Upper lobe of left lung (tissue), 5 donors: ENCODE measurements around a stretch of chr2.

- PRO-cap, 2 experiments: no peak in any of the 2 experiments
- RAMPAGE, long total RNA, 4 experiments: no peak in any of the 4 experiments
These were observed 207.7 kb downstream of the TNS1 start for GRCh38 chr2:217795060-217795608.

GRCh38 chr2:217829343-217829542 lies 173.6 kb downstream of the TNS1 start:
- PRO-cap, 2 experiments: no peak in any of the 2 experiments
- RAMPAGE, long total RNA, 4 experiments: no peak in any of the 4 experiments

DNA sequence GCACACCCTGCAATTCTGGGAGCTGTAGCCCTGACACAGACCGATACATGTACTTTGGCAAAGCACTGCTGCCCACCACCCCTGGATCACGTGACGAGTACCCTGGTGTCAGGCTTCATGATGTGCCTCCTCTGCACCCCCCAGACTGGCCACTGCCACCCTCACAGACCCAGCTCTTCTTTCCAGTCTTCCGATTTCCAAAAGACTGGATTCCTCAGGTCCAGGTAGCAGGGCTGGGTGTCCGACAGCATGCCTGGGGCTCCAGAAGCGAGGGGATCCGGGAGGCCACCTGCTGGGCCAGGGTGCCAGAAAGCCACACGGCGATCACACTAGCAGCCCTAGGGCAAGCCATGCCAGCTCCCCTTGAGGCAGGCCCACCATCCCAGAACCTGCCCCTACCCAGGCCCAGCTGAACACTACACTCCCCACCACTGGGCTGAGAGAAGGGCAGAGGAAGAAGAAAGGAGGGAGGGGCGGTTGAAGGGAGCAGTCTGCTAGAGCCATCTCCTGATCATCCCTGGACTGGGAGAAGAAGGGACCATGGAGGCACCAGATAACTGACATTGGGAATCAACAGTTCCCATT lies 163.1 kb downstream of the TNS1 start:
- PRO-cap, 2 experiments: no peak in any of the 2 experiments
- RAMPAGE, long total RNA, 4 experiments: no peak in any of the 4 experiments

GRCh38 chr2:217884763-217885161 lies 118.0 kb downstream of the TNS1 start:
- PRO-cap, 2 experiments: no peak in any of the 2 experiments
- RAMPAGE, long total RNA, 4 experiments: no peak in any of the 4 experiments

DNA sequence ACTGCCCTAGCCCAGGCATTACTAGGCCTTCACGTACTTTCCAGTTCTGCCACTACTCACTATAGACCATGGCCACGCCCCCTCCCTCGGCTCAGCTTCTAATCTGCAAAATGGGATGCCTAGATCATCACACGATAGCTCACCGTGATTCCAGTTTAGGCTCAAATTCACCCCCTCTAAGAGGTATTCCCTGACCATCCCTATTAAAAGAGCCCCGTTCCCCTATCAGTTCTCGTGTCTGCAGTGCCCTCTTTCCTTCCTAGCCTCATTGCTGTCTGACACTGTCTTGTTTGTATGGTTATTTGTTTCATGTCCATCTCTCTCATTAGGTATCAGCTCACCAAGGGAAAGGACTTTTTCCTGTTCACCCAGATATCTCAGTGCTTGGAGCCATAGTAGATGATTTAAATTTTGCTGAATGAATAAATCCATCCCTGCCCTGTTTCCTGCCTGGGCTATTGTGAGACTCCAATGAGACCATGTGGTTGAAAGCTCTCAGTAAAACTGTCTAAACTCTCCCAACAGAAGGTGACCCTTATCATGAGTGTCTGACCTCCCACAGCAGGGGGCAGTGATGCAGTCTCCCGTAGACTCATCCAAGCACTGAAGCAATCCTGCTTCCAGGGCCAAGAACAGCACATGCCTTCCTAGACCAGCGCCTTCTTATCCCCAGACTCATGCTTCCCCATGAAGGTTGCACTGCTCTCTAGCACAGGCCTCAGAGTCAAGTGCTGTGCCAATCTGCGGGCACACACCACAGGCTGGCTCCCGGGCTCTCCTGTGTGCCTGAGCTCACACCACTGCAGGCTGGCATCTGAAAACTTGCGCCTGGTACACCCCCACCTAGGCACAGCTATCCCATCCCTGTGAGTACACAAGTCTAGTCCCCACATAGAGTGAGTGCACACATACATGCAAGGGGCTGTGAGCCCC lies 112.5 kb downstream of the TNS1 start:
- PRO-cap, 2 experiments: no peak in any of the 2 experiments
- RAMPAGE, long total RNA, 4 experiments: no peak in any of the 4 experiments

GRCh38 chr2:217899230-217900647 lies 103.1 kb downstream of the TNS1 start:
- PRO-cap, 2 experiments: no peak in any of the 2 experiments
- RAMPAGE, long total RNA, 4 experiments: no peak in any of the 4 experiments

GRCh38 chr2:217901631-217902459 lies 101.0 kb downstream of the TNS1 start:
- PRO-cap, 2 experiments: no peak in any of the 2 experiments
- RAMPAGE, long total RNA, 4 experiments: start-site peak on the minus strand in 4 of 4 experiments, at chr2:217901866-217902080 at its widest, 96 to 545 reads per replicate

DNA sequence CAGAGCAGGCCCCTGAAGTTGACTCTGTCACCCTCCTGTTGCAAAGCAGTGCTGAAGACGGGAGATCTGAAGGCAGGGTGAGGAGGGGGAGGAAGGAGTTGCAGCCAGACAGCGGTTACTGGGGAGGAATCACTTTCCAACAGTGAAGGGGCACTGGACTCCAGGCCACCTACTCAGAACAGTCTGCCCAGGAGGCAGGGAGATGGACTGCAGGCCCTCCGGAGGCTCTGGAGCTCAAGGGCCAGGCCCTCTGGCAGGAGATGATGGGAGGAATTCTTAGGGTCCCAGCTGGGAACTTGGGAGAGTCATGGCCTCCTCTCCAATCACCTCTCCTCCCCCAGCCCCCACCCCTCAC lies 67.7 kb downstream of the TNS1 start:
- PRO-cap, 2 experiments: no peak in any of the 2 experiments
- RAMPAGE, long total RNA, 4 experiments: no peak in any of the 4 experiments

GRCh38 chr2:217936125-217936662 lies 66.6 kb downstream of the TNS1 start:
- PRO-cap, 2 experiments: no peak in any of the 2 experiments
- RAMPAGE, long total RNA, 4 experiments: no peak in any of the 4 experiments

- PRO-cap, 2 experiments: no peak in any of the 2 experiments
- RAMPAGE, long total RNA, 4 experiments: no peak in any of the 4 experiments
These were observed 42.5 kb downstream of the TNS1 start for GRCh38 chr2:217960153-217960826.

DNA sequence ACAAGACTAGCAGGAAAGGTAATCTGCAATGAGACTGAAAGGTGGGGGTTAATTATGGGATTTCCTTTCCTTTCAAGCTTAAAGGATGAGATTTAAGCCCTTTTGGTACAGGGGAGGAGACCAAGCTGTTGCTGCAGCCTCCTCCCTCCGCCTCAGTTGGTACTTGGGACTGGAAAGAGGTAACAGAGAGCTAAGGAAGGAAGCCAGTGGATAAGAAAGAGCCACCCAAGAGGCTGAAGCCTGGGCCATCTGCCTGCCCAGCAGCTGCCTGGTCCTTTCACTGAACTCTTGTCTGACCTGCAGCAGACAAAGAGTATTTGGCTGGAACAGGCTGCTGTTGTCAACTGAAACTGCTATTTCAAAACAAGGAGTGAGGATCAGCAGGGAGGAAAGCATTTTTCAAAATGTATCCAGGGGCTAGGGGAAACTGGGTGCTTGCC lies 30.4 kb downstream of the TNS1 start:
- PRO-cap, 2 experiments: no peak in any of the 2 experiments
- RAMPAGE, long total RNA, 4 experiments: no peak in any of the 4 experiments

DNA sequence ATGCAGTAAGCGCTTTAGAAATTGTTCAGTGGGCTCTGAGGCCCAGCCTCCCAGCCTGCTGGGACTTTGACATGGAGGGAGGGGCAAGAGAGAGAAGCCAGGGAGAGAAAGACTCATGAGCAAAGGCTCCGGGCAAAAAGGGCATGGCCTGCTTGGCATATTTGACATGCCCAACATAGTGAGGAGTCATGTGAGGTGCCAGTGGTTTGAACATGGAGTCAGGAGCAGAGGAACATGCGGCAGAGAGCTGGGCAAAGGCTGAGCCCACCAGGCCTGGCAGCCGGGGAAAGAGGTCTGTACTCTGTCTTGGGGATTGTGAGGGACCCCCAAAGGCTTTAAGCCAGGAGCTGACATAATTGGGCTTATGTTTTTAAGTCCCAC lies 13.9 kb downstream of the TNS1 start:
- PRO-cap, 2 experiments: no peak in any of the 2 experiments
- RAMPAGE, long total RNA, 4 experiments: no peak in any of the 4 experiments

DNA sequence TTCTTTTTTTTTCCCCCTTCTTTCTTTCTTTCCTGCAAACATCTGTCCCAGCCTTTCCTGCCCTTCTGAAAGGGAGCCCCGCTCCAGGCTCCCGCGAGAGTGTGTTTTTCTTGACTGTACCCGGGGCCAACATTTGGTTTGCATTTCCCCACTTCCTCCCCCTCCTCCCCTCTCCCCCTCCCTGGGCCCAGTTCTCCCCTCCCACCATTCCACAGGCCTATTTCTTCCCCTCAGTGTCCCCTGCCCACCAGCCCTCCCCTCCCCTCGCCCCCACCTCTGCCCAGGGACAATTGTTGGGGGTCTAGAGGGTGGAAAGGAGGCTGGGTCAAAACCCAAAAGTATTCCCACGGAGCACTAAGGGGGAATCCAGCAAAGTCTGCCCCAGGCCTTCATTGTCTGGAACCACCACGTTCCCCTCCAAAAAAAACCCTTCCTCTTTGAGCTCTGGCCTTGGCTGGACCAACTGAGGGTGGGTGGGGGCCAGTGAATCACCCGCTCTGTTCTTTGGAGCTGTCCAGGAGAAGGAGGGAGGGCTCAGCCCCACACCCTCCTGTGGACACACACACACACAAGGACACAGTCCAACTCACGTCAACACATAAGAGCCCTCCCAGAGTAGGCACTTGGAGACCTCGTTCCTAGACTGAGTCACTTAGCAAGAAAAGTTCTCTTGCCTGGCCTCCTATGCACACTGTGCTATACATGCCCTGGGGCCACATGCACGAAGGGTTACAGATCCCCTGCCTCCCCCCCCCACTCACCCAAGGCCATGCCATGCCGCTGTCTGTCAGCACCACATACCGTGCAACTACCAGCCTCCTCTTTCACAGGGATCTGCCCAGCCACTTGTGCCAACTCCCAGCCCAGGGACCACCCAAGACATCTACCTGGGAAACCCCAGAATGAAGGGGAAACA lies 1.1 kb upstream of the TNS1 start:
- PRO-cap, 2 experiments: no peak in any of the 2 experiments
- RAMPAGE, long total RNA, 4 experiments: no peak in any of the 4 experiments

DNA sequence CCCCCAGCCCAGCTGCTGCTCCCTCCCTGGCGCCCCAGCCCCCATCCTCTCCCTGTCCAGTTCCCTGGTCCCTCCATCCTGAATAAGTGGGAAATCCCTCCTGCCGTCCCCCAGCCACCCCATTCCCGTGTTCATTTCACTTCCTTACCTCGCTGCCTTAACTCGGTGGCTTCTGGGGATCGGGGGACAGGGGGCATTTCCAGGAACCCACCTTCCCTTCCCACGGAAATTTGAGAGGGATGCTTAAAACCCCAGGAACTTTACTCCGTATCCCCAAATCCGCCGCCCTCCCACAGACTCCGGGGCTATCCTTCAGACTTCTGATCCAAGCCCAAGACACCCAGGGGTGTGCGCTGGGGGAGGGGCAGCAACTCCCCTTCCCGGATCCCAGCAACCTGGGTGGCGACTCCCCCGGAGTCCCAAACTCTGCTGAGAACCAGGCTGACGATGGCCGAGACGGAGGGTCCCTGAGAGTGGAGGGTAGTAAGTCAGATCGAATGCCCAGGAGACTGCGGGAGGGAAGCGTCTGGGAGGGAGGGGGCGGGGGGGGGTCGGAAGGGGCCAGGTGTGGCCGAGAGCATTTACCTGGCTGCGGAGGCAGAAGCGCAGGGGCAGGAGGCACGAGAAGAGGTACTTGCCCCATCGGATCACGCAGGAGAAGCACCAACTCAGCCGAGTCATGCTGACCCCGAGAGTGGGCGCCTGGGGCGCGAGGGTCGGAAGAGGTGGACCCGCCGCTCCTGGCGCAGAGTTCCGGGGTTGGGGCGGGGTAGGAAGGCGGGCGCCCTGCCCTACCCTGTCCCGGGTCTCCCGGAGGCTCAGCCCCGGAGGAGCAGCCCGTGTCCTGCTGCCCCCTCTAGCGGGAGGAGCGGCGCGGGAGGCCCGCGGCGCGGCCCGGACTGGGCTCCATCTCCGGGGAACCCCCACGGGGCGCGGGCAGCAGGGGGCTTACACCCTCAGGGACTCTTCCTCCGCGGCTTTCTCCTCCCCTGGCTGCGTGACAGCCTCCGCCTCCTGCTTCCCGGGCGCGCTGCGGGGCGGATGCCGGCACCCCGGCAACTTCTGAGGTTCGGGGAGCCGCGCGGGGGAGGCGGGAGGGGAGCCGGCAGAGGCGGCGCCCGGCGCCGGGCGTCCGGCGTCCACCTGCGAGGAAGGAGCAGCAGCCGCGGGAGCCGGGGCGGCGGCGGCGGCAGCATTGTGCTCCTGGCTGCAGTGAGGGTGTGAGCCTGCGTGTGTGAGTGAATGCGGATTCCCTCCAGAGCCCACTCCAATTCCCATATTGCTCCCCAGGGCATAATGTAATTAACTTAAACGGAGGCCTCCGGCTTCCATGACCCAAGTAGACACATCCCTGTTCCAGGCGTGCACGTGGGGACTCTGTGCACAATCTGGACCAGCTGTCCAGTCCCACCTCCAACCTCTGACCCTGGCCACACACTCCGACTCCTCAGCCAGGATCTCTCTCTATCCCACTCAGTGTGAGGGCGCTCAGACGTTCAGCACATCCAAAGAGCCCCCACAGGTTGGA lies 7.3 kb upstream of the TNS1 start:
- PRO-cap, 2 experiments: no peak in any of the 2 experiments
- RAMPAGE, long total RNA, 4 experiments: no peak in any of the 4 experiments

DNA sequence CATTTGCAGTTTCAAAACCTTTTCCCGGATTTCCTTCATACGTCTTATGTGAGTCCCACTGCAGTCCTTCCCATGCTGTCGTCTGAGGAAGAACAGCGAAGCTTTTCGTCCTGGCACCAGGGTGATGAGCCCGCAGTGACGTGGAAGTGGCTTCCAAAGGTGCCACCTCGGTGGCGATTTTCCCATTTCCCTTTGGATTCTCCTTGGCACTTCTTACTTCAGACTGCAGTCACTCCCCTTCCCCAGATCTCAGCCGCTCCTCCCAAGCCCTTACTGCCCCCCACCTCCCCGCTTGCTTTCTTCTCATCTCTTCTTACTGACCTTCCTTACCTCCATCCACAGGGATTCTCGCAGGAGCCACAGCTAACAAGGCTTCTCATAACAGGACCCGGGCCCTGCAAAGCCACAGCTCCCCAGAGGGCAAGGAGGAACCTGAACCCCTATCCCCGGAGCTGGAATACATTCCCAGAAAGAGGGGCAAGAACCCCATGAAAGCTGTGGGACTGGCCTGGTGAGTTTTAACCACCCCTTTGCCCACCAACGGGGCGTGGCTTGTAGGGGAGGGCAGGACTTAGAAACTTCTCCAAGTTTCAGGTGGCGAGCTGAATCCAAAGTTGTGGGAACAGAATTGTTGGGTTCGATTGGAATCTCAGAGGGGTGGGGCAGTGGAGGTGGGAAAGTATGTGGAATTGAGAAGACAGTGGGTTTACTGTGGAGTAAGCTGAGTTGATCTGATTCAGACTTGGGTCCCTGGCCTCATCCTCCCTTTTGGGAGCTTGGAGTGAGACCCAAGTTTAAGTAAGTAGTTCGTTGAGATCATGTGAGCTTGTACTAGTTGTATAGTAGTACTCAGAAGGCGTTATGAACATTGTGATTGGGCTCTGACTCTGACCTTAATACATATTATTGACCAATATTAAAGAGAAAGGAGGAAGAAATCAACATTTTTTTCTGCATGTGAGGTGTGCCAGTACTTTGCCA lies 1.0 kb downstream of the PNKD start:
- PRO-cap, 2 experiments: peak in 2 of 2 experiments; most common minus-strand start position 84 of the sequence (in 2)
- RAMPAGE, long total RNA, 4 experiments: no peak in any of the 4 experiments

- PRO-cap, 2 experiments: no peak in any of the 2 experiments
- RAMPAGE, long total RNA, 4 experiments: no peak in any of the 4 experiments
These were observed 8.2 kb downstream of the PNKD start for GRCh38 chr2:218278544-218278910.

DNA sequence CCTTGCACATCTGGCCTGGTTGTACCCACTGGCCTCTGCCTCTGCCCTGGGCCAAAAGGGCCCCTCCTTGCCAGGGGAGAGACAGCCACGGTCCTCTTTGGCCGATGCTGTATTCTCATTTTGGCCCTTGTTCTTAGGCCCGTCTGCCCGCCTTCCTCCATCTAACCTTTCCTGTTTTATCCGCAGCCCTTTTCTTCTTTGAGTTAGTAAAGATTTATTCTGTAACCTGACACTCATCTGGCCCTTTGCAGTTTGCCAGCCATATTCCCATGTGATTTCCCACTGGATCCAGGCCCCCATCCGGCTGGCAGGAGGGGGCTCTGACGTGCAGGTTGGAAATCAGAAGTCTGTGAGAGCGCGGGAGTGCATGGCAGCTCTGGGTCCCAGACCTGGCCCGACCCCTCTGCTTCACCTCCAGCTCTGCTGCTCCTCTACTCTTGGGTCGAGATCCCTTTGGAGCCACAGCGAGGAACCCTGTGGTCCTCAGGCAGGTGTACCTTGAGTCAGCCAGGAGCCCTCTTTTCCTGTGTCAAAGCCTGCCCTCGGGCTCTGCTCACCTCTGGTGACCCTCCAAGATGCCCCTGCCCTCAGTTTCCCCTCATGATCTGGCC lies 10.8 kb upstream of the CATIP start:
- PRO-cap, 2 experiments: no peak in any of the 2 experiments
- RAMPAGE, long total RNA, 4 experiments: no peak in any of the 4 experiments

DNA sequence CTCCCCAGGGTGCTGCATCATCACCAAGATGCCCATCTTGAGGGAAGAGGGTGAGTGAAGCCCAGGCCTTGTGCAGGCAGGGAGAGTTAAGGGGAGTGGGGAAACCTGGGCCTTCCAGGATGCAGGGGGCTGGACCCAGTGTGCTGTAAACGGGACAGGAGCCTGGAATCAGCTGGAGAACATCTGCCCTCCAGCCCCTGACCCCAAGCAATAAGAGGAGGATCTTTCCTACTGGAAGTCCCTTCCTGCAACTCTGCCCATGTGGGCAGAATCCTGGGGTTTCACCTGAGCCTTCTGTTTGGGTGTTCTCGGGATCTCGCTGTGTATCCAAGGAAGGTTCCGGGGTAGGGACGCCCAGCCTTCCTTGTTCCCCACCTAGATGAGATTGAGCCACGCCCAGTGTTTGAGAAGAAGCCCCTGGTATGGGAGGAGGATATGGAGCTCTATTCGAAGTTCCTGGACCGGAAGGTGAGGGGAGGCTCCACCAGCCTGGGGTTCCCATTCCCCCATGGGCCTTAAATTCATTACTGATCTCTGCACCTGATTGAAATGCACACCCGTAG lies 10.5 kb downstream of the CATIP start:
- PRO-cap, 2 experiments: no peak in any of the 2 experiments
- RAMPAGE, long total RNA, 4 experiments: no peak in any of the 4 experiments

- PRO-cap, 2 experiments: no peak in any of the 2 experiments
- RAMPAGE, long total RNA, 4 experiments: no peak in any of the 4 experiments
These were observed 12.7 kb downstream of the CATIP start for GRCh38 chr2:218369238-218369864.

GRCh38 chr2:218395696-218396796 lies 3.6 kb upstream of the CTDSP1 start:
- PRO-cap, 2 experiments: peak in 2 of 2 experiments; most common plus-strand start chr2:218396143 (in 1); most common minus-strand start chr2:218396069 (in 2)
- RAMPAGE, long total RNA, 4 experiments: no peak in any of the 4 experiments